Pericardium fibroblast (primary cell): ENCODE data around the gene HPCAL4.

- RAMPAGE, long total RNA, result no peak
Observed at GRCh38 chr1:39224082-39224539, 19.6 kb downstream of the MACF1 start.

GRCh38 chr1:39291834-39292253 lies 87.3 kb downstream of the MACF1 start:
- RAMPAGE, long total RNA, result no peak

DNA sequence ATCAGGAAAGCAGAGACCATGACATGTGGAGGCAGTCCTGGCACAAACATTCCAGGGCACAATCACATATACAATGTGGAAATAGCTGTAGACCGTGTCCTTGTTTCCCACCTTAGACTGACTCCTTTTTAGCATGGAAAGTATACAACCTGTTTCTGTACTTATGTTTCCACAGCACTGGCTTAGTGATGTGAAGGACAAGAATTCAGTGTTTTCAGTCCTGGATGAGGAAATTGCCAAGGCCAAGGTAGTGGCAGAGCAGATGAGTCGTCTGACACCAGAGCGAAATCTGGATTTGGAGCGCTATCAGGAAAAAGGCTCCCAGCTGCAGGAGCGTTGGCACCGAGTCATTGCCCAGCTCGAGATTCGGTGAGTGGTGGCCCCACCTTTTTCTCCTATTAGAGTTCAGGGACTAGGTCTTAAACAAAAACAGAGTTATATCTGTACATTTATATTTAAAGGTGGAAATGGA lies 112.6 kb downstream of the MACF1 start:
- RAMPAGE, long total RNA, result no peak

GRCh38 chr1:39434442-39435073 lies 56.9 kb upstream of the BMP8A start:
- RAMPAGE, long total RNA, result no peak

DNA sequence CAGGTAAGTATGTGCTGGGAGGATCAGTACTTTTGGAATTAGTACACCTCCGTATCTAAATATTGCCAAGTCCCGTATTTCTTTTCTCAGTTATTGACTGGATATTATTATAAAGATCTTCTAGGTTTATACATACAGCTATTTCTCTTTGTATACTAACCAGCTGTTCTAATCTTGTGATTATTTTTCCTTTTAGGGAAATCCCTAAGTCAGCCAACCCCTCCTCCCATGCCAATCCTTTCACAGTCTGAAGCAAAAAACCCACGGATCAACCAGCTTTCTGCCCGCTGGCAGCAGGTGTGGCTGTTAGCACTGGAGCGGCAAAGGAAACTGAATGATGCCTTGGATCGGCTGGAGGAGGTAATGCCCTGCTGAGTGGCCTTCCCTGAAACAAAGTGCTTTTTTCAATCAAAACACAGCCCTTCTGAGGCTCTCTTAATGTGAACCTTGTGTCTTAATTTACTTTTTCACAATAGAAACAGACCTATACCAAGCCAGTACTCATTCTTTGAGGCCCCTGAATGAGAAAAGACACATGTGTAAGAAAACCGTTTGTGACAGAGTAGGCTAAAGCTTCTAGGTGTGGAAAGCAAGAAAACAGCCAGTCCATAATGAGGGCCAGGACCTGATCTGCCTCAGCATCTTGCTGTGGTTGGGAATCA lies 32.4 kb upstream of the BMP8A start:
- RAMPAGE, long total RNA, result no peak

DNA sequence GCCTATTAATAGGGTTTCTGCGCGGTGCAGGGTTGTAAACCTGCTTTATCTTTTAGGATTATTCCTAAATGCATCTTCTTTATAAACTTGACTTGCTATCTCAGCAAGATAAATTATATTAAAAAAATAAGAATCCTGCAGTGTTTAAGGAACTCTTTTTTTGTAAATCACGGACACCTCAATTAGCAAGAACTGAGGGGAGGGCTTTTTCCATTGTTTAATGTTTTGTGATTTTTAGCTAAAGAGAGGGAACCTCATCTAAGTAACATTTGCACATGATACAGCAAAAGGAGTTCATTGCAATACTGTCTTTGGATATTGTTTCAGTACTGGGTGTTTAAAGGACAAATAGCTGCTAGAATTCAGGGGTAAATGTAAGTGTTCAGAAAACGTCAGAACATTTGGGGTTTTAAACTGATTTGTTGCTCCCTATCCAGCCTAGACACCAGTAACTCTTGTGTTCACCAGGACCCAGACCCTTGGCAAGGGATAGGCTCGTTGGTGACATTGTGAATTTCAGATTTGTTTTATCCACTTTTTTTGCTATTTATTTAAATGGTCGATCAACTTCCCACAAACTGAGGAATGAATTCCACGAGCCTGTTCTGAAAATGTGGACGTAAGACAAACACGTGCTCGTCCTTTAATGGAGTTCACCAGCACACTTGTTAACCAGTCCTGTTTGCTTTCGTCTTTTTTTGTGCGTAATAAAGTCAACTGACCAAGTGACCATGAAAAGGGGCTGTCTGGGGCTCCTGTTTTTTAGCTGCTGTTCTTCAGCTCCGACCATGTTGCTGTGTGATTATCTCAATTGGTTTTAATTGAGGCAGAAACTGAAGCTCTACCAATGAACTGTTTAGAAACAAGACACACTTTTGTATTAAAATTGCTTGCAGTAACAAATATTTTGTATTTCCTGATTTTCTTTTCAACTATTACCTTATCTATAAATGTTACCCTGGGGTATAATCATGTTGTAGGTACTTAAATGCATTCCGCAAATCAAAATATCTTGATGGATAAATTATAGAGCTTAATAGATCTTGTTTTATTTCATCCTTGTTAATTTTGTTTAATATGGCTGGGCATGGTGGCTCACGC lies 5.0 kb upstream of the BMP8A start:
- RAMPAGE, long total RNA, result no peak

GRCh38 chr1:39508905-39509249 lies 17.4 kb downstream of the BMP8A start:
- RAMPAGE, long total RNA, result no peak

- RAMPAGE, long total RNA, result no peak
Observed at GRCh38 chr1:39691240-39692177, at the start of gene HPCAL4. HPCAL4 (minus strand) TSS chr1:39691433.

DNA sequence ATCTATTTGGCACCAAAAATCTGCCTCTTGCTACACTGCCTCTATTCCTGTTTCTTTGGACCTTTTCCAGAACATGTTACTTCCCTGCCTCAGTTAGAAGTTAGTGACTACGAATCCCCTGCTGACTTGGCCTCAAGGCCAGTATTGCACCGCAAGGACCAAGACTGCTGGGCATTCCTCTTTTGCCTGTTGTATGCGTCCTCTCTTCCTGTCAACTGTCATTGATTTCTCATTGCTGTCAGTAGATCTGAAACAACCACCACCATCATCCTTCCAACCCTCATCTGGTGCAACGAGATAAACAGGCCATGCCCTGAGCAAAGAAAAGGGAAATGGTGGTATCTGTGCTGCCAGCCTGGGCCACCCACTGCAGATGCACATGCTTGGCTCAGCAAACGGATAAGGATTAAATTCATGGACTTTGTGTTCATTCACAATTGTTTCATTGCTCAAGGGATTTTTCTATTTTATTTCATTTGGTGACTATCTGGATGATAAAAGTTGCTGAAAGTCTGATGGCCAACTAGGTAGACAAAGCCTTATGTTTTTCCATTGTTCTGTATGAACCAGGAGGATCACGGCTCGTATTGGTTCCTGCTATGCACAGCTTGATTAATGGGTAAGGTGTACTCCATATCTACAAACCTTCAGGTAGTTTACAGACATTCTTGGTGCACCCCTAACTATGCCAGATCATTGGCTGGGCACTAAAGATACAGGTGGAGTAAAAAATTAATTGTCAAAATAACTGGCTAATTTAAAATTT lies 13.6 kb downstream of the OXCT2 start:
- RAMPAGE, long total RNA, result no peak

GRCh38 chr1:39799055-39799510 lies 10.4 kb upstream of the BMP8B start:
- RAMPAGE, long total RNA, result no peak

GRCh38 chr1:39818188-39818997 lies 29.7 kb upstream of the BMP8B start:
- RAMPAGE, long total RNA, result no peak

- RAMPAGE, long total RNA, result no peak
Observed at GRCh38 chr1:39851924-39852513, 31.3 kb downstream of the TRIT1 start.

DNA sequence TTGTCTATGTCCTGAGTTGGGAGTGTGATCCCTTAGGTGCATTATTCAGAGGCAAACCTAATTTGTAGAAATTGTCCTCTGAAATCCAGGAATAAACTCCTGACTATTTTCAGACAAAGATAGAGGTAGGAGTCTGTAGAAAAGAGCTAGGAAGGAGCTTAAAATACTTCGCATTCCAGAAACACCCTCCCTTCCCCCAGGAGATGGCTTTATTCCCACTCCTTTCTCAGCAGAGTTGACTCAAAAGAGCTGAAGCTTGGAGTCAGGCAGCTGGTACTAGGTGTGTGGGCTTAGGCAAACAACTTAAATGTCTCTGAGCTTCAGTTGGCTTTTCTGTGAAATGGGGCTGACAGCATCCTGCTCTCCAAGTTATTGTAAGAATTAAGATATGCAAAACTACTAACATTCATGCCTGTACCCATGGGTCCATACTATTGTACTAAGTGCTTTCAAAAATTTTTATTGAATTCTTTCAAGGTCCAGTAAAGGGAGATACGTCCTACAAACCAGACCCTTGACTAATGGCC lies 8.5 kb downstream of the MYCL start:
- RAMPAGE, long total RNA, result no peak

DNA sequence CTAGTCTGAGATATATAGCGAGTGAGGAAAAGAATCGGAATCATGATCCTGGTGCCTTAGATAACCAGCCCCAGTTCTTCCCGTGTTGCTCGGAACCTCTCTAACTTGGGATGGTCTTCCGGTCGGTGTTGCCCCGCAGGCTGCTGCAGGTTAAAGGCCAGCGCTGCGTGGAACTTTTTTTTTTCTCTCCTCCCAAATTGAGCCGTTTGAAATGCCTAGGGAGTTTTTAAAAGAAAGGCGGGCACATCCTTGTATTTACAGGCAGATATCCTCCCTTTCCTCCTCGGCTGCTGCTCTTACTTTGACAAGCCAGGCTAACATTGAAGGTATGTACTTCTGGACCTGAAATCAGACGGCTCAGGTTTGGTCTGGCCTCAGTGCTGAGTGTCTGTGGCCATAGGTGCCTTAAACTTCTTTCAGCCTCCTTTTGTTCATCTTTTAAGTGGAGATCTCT lies 666 bp downstream of the CAP1 start:
- RAMPAGE, long total RNA, result no peak

DNA sequence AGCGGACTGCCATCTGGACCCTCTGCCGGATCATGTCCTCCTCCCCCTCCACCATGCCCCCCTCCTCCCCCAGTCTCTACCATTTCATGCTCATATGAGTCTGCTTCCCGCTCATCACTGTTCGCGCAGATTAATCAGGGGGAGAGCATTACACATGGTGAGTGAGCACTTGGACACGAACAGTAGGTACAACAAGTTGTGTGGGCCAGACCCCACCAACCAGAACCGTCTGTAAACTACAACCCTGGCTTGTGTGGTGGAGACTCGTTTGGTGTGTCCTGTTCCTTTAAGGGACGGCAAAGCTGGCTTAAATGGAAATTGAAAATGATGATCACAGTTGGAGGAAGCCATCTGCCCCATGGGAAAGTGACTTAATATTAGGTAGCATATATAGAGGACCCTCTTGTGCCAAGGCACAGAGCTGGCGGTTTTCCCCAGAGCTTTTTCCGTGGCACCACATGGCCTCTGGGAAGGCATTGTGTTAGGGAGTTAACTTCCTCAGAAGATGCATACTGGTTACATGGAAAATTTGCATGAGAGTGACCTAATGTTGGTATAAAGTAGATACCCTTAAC lies 27.1 kb downstream of the CAP1 start:
- RAMPAGE, long total RNA, result no peak

GRCh38 chr1:40095786-40096350 lies 1.2 kb downstream of the PPT1 start:
- RAMPAGE, long total RNA, result no peak

GRCh38 chr1:40239507-40240209 lies 8.1 kb upstream of the TMCO2 start:
- RAMPAGE, long total RNA, result no peak

DNA sequence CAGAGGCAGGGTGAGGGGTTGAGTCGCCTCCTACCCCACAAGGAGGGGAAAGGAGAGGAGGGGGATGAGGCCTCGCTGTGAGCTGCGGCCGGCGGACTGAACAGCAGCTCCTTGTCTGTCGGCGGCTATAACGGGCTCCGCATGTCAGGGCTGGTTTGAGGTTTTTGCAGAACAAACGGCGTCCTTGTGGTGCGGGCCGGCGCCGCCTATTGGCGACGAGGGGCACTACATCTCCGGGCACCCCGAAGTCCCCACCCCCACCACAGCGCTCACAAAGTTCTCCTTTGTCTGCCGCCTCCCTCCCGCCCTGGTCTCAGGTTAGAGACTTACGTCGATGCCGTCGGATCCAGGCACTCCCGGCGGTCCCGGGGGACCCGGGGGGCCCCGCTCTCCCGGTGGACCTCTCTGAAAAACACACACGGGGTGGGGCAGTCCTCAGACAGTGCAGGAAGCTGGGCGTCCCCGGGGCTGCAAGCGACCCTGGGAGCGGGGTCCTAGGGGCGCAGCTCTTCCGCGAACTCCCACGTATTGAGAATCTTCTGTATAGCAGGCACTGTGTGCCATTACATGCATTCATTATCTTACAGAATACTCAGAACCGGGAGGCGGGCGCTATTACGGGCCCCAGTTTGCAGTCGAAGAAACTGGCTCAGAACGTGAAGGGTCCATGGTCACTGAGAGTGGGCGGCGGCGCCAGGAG lies 1.7 kb downstream of the COL9A2 start:
- RAMPAGE, long total RNA, result no peak

DNA sequence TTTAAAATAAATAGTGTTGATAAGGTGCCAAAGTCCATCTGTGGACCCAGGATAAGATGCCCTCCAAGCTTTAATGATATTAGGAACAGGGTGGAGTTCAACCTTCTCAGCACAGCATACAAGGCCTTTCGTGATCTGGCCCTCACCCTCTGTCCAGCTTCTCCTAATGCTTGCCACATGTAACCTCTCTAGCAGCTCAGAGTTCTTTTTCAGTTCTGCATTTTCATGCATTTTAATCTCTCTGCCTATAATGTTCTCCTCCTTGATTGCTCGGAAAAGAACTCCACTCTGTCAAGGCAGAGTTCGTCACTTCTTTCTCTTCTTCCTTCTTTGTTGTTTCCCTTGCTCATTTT lies 21.4 kb upstream of the SMAP2 start:
- RAMPAGE, long total RNA, result no peak

DNA sequence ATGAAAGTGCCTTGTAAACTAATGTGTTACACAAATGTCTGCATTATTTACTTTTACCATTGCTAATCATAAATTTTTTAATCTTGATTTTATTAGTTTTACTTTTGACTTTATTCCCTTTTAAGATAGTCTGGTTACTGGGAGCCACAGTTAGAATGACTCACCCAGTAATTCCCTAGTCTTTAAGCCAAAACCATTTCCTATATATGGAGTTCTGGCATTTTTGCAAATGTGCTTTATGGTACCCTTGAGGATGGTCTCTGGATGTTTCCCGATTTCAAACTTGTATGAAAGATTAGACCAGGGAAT lies 6.5 kb downstream of the SMAP2 start:
- RAMPAGE, long total RNA, result no peak